MCF 10A (cell line): ENCODE measurements around a stretch of chr7.

GRCh38 chr7:17696464-17696915 lies 243.8 kb downstream of the SNX13 start:
- PRO-cap, result bidirectional peak, plus-strand start at chr7:17696730, minus-strand start at chr7:17696565
- RRBS, result no CpG with 5 or more reads among the region's 6 CpGs

DNA sequence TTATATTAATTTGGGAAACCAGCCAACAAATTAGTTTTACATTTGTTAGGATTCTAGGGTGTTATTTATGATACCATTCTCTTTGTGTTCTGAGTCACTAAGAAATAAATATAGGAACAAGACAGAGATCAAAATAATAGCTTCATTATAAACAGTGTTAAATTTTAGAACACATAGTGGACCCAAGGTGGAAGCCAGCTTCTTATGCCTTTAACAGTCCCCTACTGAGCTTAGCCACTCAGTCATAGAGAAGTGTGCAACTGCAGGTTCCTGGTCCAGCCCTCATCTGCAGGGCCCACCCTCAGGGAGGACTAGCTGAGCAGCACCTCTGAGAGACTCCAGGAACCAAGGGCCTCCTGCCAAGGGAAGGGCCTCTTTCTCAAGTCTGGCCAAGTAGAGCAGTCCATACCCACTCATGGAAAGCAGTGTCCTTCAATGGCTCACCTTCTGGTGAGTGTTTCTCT lies 173.6 kb upstream of the PRPS1L1 start:
- PRO-cap, result no peak

GRCh38 chr7:18342119-18342318 lies 153.5 kb upstream of the HDAC9 start:
- PRO-cap, result unidirectional peak, minus-strand start at chr7:18342176
- RRBS, result no CpG with 5 or more reads among the region's 2 CpGs

DNA sequence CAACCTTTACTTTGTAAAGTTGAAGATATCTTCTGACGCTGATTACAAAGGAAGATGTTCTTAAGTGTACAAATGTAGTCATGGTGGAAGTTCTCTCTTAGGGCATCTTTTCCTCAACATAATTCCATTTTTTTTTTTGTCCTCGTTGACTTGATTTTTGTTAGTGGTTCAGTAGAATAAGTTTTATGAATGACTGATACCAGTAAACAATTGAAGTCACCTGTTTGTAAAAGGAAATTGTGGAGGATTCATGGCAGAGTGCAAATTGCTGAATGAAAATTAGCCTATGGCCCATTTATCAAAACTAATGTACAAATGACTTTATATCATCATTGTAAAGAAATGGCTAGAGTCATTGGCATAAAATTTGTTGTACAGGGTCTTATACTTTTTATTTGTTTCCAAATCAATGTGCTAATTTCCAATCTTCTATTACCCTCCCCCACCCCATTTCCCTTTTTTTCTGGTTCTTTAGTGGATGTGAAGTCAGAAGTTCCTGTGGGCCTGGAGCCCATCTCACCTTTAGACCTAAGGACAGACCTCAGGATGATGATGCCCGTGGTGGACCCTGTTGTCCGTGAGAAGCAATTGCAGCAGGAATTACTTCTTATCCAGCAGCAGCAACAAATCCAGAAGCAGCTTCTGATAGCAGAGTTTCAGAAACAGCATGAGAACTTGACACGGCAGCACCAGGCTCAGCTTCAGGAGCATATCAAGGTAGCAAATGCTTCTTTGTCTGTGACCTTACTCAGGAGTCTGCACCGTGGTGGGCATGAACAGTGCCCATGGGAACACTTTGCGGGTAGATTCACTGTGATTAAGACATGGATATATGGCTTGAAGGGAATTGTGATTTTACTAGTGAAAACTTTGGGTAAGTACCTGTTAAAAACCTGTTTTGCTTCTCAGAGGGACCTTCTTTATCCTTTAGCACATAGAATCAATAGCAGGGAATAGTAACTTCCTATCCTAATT lies 89.5 kb downstream of the HDAC9 start:
- PRO-cap, result no peak
- RRBS, result no CpG with 5 or more reads among the region's 7 CpGs

GRCh38 chr7:18880776-18880975 lies 236.8 kb downstream of the TWIST1 start:
- PRO-cap, result no peak
- RRBS, result no CpG with 5 or more reads among the region's 2 CpGs

- PRO-cap, result no peak
- RRBS, result no CpG with 5 or more reads among the region's 1 CpG
Observed at GRCh38 chr7:18910949-18911313, 206.5 kb downstream of the TWIST1 start.

DNA sequence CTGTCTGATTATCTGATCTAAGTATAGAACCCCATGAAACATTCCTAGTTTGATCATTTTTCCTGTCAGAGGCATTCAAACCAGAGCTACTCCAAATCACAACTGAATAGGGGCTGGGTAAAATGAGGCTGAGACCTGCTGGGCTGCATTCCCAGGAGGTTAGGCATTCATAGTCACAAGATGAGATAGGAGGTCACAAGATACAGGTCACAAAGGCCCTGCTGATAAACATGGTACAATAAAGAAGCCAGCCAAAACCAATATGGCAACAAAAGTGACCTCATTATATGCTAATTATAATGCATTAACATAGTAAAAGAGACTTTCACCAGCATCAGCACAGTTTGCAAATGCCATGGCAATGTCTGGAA lies 37.4 kb downstream of the TWIST1 start:
- PRO-cap, result no peak

GRCh38 chr7:20083706-20084371 lies 133.3 kb downstream of the MACC1 start:
- PRO-cap, result no peak
- RRBS, result no CpG with 5 or more reads among the region's 3 CpGs

- PRO-cap, result no peak
- RRBS, result no CpG with 5 or more reads among the region's 4 CpGs
Observed at GRCh38 chr7:20206232-20207003, 10.8 kb downstream of the MACC1 start.

DNA sequence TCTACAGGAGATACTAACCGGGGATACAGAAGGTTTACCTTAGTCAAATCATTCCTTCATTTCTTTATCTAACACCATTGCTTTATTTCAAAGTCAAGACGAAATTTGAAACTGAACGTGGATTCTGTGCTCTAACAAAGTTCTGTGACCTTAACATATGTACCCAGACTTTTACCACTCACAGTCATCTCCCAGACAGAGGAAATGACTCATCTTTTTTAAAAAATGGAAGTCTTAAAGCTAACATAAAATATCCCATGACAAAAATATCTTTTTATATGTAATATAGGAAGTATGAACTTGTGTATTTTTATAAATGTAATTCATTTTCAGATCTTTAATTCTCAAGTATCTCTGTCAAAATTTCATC lies 29.1 kb upstream of the ITGB8 start:
- PRO-cap, result bidirectional peak, plus-strand start at position 156 of the sequence, minus-strand start at position 146 of the sequence
- RRBS, result no CpG with 5 or more reads among the region's 3 CpGs

DNA sequence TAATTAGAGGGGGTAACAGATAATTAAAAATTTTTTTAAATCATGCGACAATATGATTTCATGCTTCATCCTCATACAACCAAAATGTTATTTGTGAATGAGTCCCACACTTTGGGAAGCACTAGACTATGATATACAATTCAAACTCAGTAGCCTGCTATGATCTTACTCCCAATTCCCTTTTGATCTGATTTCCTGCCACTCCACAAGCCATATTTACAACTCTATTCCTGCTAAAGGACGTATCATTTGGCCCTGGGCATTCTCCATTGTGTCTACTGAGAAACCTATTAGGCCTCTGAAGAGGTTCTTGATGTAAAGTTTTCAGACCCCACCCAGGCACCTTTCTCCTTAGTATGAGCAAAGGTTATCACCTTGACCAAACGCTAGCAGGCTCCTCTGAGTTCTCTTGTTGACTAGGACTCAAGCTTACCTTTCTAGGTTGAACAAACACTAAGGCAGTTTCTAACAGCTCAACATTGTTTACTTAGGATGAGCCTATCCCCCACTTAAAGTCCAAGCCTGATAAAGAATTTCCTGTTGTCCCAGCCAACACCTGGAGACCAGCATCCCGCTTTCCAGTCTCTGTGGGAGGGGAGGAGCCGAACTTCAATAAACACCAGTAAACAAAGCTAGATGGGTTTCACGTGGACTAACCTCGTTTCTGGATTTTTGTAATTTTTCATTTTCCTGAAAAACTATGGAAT lies 26.4 kb upstream of the ITGB8 start:
- PRO-cap, result no peak
- RRBS, result no CpG with 5 or more reads among the region's 7 CpGs

GRCh38 chr7:21944485-21945027 lies 1.1 kb downstream of the CDCA7L start:
- PRO-cap, result bidirectional peak, plus-strand start at chr7:21944815, minus-strand start at chr7:21944784
- RRBS, result under 1% methylated on average over 6 of the region's 23 CpGs

GRCh38 chr7:21972087-21972483 lies 26.4 kb upstream of the CDCA7L start:
- PRO-cap, result no peak
- RRBS, result no CpG with 5 or more reads among the region's 4 CpGs

DNA sequence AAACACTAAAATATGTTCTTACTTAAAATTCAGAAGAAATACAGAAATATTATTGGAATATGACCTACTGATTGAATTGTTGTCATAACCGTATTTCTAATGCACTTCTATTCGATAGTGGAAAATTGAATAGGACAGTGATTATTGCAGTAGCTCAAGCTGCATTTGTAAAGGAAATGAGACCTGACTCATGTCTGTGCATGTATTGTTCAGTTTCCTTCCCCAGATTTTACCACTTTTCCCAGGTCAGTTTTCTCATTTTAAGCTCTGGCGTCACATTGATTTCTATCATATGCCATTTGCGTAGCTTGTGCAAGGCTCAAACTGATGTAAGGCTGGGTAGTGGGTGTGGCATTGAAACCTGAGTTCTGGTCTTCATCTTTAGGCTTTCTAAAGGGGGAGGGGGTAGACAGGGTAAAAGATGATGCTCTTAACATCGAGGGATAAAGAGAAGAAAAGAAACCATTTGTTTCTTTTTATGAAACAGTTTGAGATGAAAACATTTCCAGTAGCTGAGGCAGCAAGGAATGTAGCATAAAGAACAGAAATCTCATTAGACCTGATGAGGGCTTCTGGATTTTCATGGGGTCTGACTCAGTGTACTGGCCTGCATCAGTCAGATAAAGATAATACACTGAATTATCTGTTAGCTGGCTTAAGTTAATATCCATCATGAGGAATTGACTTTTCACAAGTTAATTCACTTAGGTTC lies 182.2 kb upstream of the CDCA7L start:
- PRO-cap, result no peak
- RRBS, result no CpG with 5 or more reads among the region's 5 CpGs

DNA sequence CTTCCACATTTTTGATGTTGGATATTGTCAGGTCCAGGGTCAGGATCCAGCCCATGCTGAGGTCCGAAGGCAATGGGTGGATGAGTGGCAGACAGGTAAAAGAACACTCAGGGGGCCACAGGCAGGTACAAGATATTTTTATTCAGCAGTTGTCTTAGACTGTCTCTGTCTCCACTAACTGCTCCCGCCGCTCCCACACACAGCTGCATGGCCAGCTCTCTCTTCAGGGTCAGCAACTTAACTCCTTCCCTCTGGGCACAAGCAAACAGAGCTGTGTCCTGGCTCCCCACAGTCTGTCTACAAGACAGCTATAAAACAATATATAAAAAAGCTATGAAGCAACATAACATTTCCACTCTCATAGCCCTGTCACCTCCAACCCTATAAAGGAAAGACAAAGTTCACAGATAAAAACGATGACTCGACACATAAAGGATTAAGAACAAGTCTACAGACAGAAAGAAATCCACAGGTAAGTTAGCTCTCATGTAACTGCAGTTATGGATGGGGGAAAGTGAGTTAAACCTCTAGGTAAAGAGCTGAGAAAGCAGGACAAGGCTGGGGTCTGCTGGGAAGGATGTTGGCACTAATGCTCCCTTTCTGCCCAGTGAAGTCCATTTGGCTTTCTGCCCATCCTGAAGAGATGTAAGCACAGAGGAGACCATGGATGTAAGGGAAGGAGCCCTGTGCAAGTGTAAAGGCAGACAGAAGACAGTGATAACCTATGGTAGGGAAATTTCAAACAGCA lies 27.1 kb downstream of the RAPGEF5 start:
- PRO-cap, result no peak
- RRBS, result no CpG with 5 or more reads among the region's 5 CpGs

- PRO-cap, result no peak
- RRBS, result no CpG with 5 or more reads among the region's 2 CpGs
Observed at GRCh38 chr7:22332375-22332830, 24.6 kb downstream of the RAPGEF5 start.

DNA sequence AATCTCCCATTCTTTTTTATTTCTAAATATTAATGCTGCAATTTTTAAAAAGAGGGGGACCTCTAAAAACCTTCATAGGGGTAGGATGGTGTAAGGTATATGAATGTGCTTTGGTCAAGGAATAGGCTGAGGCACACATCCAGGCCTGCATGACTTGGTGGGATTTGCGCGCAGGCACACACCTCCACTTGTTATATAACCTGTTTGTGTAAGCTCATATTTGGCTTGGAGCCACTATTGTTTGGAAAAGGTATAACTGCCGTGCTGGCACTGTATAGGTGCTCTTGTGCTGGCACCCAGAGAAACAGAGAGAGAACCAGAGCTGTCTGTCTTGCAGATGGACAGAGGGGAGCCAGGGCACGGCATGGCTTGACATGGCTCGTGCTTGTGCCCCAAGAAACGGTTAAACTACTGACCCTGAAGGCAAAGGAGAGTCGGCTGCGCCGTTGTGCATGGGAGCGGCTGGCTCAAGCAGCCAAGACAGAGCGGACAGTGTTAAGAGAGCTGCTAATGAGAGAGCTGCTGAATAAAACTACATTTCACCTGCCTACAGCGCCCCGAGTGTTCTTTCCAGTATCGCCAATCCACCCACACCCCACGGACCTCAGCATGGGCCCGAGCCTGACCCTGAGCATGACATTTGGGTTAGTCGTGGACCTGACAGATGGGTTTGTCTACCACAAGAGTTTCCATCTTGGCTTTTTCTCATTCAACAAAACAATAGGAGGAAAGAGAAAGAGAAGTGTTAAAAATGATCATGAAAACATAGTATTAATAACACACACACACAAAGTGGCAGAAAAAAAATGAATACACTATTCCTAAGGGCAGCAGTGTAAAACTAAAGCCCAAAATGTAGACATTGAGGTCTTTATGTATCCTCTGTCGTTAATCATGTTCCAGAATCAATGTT lies 23.2 kb downstream of the RAPGEF5 start:
- PRO-cap, result no peak
- RRBS, result no CpG with 5 or more reads among the region's 18 CpGs

DNA sequence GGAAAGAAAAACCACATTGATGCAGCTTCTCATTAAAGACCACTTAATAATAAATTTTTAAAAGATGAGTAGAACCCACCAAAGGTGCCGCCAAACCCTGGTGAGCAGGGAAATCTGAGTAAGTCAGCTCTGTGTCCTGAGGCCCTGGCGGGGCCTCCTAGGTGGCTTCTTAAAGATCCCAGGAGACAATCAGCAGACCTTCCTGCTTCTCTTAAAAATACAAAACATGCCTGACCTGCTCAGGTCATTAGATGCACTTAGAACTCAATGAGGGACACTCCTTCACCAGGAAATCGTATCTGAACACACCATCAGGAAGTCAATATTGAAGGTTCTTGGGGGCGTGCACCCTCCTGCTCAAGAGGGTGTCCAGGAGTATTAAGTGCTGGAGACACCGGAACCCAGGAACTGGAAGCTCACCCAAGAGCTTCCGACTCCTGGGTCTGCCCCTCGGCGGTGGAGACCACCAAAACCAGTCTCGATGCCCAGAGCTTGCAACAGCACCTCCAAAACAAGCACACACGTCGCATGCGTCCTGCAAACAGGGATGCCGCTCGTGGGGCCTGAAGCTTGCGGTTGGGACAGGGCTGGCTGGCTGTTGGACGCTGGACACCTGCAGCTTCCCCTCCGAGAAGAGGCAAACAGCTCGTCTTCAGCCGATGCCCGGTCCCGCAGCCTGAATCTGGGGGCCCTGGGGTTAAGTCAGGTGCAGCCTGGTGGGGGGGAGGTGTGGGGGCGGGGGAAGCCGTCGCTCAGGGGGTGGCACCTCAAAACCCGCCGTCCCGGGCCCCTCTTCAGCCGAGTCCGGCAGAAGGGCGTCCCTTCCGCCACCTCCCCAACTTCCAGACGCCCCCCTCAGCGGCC lies 823 bp downstream of the RAPGEF5 start:
- PRO-cap, result no peak
- RRBS, result 2% methylated on average over 5 of the region's 33 CpGs

DNA sequence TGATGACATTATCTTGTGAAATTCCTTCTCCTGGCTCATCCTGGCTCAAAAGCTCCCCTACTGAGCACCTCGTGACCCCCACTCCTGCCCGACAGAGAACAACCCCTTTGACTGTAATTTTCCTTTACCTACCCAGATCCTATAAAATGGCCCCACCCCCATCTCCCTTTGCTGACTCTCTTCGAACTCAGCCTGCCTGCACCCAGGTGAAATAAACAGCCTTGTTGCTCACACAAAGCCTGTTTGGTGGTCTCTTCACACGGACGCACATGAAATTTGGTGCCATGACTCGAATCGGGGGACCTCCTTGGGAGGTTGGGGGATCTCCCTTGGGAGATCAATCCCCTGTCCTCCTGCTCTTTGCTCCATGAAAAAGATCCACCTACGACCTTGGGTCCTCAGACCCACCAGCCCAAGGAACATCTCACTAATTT lies 23.5 kb upstream of the IL6 start:
- PRO-cap, result no peak
- RRBS, result no CpG with 5 or more reads among the region's 8 CpGs

DNA sequence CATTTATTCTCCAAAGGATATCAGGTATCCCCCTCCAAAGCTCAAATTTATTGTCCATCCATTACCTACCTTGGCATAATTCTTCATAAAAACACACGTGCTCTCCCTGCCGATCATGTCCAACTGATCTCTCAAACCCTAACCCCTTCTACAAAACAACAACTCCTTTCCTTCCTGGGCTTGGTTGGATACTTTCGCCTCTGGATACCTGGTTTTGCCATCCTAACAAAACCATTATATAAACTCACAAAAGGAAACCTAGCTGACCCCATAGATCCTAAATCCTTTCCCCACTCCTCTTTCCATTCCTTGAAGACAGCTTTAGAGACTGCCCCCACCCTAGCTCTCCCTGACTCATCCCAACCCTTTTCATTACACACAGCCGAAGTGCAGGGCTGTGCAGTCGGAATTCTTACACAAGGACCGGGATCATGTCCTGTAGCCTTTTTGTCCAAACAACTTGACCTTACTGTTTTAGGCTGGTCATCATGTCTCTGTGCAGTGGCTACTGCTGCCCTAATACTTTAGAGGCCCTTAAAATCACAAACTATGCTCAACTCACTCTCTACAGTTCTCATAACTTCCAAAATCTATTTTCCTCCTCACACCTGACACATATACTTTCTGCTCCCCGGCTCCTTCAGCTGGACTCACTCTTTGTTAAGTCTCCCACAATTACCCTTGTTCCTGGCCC lies 20.1 kb upstream of the IL6 start:
- PRO-cap, result no peak
- RRBS, result no CpG with 5 or more reads among the region's 7 CpGs